ENCODE results near the genes SLC25A3, BLTP3B, ARL1 and MYBPC1.

- RRBS: no CpG with 5 or more reads among the region's 2 CpGs
These were observed 43.1 kb upstream of the CFAP54 start for GRCh38 chr12:96446267-96446641.

DNA sequence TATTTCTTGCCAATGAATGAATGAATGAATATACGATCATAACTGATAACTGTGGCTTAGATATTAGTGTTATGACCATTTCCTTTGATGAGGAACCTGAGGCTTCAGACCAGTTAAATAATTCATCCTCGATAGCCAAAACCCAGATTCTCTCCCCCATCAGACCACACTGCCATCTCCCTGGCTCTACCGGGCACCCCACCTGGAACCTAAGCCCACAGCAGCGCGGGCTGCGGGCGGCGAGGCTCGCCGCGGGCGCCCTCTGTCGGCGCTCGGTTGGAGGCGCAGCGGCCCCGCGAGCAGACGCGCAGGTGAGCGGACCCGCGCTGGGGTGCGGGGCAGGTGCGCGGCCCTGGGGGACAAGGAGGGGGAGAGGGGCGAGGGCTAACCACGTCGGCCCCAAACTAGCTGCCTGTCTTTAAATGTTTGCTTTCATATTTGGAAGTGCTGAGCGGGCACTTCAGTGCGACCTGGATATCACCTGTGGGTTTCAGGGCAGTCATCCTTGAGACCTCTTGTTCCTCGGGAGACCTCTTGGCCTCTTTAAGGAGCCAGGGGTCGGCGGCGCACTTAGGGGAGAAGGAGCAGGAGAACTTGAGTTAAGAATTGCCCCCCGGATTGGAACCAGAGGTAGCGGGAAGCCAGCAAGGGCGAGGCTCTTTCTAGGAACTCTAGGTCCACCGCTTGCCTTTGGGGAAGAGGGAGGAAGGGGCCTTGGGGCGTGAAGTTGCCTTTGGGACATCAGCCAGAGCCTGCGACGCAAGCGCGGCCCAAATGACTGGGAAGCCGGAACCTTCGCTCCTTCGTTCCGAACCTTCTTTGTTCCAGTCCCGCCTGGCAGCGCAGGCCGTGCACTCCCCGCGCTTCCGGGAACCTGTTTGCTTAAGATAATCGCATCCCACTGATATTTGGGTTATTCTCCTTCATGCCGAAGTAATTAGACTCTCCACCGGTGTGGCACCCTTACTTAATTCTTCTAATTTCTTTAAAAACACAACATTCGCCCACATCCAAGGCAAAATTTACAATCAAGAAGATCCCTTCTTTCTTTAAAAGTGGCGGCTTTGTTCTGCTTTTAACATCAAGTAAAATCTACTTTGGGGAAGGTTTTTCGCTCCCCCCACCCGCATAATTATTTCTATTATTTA is 78.7 kb downstream of the NEDD1 start:
- RRBS: 8% methylated on average over 11 of the region's 62 CpGs

DNA sequence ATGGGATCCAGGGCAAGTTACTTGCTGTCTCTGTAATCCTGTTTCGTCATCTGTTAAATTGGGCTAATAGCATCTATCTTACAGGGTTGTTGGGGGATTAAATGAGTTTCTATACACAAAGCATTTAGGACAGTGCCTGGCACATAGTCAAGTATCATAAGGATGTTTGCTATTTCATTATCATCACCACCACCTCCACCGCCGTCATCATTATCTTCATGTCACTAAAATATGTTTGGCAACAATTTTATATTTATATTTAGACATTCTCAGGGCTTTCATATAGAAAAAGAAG is 583.3 kb downstream of the NEDD1 start:
- RRBS: no CpG with 5 or more reads among the region's 3 CpGs

GRCh38 chr12:98456538-98457395 is 58.6 kb upstream of the TMPO start:
- RRBS: 6% methylated on average over 14 of the region's 49 CpGs

GRCh38 chr12:98503745-98504603 is 11.4 kb upstream of the TMPO start:
- RRBS: no CpG with 5 or more reads among the region's 45 CpGs

DNA sequence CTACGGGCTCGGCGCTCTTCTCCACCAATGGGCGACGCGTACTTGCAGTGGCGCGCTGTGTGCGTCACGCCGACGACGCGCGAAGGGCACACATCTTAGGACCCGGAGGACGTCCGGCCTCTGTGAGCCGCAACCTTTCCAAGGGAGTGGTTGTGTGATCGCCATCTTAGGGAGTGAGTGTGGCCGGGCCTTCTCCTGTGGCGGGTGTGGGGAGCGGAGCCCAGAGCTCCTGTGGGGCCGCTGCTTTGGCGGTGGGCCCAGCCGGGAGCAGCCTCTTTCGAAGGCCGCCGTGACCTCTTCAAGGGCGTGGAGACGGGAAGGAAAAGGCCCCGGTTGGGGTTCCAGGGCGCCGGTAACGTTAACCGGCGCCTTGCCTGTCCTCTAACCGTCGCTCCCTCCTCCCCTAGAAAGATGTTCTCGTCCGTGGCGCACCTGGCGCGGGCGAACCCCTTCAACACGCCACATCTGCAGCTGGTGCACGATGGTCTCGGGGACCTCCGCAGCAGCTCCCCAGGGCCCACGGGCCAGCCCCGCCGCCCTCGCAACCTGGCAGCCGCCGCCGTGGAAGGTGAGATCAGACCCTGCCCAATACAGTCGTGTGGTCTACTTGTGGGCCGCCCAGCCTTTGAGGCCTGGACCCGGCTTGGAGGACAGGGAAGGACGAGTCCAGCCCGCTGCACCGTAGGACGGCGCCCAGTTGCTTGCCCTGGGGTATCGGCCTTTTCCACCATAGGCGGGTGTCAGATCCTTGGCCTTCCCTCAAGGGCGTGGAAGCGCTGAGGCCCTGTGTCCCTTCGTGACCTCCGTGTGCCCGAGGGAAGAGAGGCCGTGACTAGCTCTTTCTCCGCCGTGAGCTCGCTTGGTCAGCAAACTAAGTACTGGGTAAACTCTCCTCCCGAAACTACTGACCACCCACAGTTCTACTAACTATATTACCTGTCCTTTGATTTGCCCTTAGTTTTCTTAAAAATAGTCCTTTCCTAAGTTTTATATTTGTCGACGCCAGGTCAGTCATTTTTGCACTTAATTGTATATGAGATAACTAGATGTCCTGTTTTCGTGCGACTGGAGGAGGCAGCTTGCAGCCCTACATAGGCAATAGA is at the start of gene SLC25A3:
Gene SLC25A3, plus strand, starts transcription at position 119 of the 1,103 bp plus-strand sequence.
- RRBS: under 1% methylated on average over 15 of the region's 80 CpGs

DNA sequence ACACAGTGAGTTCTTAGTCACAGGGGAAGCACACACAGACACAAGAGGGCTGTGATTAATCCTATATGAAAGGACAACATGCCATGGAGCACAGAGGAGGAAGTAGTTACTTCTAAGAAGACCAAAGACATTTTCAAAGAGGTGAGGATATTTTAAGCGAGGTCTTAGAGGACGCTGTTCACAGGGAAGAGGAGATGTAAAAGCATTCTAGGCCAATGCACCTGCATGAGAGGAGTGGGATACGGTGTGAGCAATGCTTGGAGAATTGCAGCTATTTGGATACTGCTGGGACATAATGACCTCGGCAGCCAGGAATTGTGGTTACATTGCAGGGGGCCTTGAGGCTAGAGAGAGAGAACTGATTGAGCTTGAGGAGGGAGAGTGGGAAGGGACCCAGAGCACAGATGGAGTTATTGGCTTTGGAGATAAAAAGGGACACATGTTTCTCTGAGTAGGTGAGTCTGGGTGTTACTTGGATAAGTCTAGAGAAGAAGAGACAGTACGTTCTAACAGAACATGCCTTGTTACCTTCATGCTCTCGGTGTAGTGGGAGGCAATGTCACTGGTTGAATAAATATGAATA is 212.1 kb downstream of the APAF1 start:
- RRBS: no CpG with 5 or more reads among the region's 6 CpGs

DNA sequence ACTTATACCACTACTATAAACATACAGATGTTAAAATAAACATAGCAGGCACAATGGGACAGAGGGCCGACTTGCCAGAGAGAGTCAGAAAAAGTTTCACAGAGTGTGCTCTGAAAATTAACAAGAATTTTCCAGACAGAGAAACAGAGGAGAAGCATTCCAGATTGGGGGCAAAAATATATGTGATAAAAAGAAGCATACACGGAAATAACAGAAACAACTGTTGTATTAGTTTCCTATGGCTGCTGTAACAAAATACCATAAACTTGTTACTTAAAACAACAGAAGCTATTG is 49.0 kb upstream of the GARIN6 start:
- RRBS: no CpG with 5 or more reads among the region's 2 CpGs

GRCh38 chr12:100128078-100128658 is 14.5 kb downstream of the BLTP3B start:
- RRBS: no CpG with 5 or more reads among the region's 1 CpG

DNA sequence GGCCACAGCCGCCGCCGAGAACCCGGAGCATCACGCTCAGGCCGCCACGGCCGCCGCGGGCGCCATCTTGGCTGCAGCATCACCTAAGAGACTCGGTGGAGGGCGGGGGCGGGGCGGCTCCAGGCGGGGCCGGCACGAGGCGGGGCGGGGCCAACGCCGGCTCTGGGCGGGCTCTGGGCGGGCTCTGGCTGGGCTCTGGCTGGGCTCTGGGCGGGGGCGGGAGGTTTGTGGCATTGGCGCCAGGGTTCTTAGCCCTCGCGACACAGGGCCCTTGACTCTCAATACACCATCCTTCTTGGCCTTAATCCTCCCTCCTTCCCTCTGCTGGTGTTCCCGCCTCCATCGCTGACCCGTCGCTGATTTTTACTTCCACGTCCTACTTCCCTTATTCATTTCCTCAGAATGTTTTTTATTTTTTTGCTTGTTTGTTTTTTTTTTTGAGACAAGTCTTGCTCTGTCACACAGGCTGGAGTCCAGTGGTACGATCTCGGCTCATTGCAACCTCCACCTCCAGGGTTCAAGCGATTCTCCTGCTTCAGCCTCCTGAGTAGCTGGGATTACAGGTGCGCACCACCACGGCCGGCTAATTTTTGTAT is at the start of gene BLTP3B:
Gene BLTP3B, minus strand, starts transcription at position 94 of the 596 bp plus-strand sequence.
- RRBS: 0% methylated on average over 12 of the region's 40 CpGs

DNA sequence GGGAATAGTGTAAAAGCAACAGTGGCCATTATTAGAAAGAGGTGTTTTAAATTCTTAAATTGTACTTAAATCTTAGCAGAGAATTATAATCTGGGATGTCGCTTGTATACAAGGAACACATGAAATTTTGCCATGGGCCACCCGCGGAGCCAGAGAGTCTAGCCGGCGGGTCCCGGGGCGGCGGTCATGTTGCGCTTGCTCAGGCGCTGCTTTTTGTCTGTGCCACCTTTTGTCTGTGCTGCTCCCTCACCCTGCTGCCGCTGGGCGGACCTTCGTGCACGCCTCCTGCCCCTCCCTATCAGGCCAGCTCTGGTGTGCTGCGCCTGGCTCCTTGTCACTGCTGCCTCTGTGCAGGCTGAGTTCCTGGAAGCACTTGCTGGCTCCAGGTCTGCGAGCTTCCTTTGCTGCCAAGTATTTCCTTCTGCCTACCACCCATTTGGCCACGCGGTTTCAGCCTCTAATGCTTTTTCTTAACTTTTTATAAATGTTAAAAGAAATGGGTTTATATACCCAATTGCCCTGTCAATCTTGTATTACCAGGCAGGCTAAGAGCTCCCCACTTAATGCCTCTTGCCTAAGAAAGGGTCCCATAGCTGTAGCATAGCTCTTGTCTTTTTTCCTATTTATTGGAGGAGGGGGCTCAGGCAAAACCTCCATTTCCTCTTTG is 21.3 kb upstream of the BLTP3B start:
- RRBS: no CpG with 5 or more reads among the region's 18 CpGs

GRCh38 chr12:100229171-100229719 is 28.6 kb downstream of the ACTR6 start:
- RRBS: no CpG with 5 or more reads among the region's 10 CpGs

GRCh38 chr12:100437249-100437829 is 36.3 kb upstream of the NR1H4 start:
- RRBS: no CpG with 5 or more reads among the region's 4 CpGs

GRCh38 chr12:100555730-100556248 is 17.7 kb upstream of the GAS2L3 start:
- RRBS: no CpG with 5 or more reads among the region's 5 CpGs

GRCh38 chr12:101204859-101205378 is 5.1 kb downstream of the SLC5A8 start:
- RRBS: no CpG with 5 or more reads among the region's 3 CpGs

GRCh38 chr12:101407065-101407878 is at the start of gene ARL1:
Gene ARL1, minus strand, starts transcription at chr12:101407772.
- RRBS: 4% methylated on average over 5 of the region's 58 CpGs

DNA sequence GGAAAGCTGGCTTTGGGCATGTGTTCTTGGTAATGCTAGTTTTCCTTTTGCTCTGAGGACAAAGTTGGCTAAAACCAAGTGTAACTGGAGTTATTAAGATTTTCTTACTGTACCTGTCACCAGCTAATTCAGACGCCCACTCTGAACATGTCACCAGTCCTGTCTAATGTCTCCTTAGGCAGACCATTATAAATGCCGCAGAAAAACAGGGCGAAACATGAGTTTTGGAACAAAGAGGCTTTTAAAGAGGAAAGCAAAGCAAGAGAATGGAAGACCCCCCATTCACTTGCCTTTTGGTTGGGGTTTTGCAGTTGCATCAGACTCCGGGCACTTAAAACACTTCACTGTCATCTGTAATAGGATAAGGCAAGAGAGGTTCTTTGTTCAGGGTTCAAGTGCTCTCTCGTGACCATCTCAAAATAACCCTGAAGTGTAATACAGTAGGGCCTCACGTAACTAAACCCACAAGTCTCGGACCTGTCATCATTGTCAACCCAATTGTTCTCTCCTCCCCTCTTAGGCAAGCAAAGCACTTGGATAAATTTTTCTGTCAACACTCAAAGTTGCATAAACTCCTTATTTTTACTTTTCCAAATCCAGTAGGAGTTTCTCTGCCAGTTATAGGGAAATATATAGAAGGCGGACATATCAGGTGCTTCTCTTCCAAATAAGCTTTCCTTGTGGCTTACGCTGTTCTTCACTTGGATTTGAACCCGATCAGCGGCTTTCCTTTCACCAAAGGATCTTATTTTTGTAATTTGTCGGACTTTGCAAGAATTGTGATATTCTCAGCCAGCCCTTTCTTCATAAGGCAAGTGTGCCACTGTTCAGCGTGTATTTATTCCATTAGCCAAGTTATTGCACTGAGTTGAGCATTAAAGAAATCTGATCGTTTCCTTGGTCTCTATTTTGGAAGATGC is 26.8 kb upstream of the MYBPC1 start:
- RRBS: no CpG with 5 or more reads among the region's 14 CpGs

DNA sequence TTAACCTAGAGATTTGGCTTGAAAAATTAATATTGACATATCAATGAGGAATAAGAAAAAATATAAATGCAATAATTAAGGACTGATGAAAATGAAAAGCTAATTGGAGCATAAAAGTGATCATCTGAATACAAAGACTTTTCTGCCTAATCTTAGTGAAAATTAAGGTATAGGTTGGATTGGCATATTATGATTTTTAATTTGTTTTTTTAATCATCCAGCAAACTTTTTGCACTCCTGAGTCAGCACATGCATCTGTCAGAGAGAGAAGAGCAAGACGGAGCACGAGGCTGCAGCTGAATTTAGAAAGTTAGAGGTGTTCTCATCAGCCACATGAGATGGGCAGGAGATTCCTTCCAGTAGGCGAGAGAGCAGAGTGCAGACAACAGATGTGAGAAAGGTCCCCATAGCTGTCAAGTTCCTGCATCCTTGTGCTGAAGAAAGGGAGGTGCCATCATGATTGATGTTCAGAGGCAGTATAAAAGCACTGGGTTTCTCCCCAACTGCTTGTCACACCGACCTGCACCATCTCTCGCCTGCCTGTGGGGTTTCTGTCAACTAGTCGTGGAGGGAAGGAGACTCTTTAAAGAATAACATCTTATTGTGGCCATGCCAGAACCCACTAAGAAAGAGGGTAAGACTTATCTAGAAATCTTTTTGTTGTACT is at the start of gene MYBPC1:
Gene MYBPC1, plus strand, starts transcription at position 510 of the 667 bp plus-strand sequence.
- RRBS: no CpG with 5 or more reads among the region's 6 CpGs

DNA sequence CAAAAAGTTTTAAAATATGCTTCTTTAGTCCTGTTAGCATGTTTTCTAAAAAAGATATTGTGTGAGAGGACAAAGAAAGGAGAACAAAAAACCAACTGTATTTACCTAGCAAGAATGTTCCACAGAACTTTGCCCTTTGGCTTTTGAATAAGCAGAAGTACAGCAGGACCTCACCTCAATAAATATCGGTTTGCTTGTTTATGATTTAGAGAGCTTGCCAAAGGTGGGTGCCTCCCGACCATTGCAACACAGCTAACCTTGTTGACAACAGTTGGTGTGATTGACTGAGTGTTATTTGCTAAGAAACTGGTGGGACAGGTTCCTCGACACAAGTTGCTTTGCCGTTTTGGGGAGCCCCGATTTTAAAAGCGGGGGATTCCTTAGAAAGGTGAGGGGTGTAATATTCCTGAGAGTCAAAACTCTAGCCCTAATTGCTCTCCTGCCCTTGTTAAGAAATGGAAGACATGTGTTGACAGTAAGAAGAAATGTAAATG is 13.6 kb downstream of the MYBPC1 start:
- RRBS: no CpG with 5 or more reads among the region's 6 CpGs

DNA sequence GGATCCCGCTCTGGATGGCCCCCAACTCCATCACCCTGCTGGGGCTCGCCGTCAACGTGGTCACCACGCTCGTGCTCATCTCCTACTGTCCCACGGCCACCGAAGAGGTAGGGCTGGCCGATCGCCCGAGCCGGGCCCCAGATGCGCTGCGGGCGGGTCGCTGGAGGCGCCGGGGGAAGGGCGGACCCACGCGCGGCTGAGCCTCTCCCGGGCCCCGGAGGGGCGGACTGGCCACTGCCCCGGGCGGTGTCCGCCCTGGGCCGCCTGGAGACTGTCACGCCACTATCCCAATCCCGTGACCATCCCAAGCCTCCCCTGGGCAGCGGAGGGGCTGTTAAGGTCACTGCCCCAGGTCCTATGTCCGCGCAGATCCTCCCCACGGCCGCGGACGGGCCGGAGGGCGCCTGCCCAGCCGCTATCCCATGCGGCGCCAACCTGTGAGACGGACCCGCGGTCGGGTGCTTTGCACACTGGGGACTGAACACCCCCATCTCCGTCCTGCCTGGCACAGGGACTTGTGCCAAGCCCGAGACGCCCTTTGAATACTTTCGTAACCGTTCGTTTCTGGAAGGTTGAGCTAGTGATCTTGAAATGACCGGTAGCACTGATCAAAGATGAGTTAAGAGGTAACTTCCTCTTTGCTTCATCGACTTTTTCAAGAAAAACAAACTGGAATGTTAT is 728 bp downstream of the CHPT1 start:
- RRBS: 2% methylated on average over 12 of the region's 55 CpGs

Data from AG10803 (cell line).